Sigmoid colon (tissue), 4 donors: ENCODE data around the gene CALHM2.

- PRO-cap, result no peak
- RAMPAGE, long total RNA, 4 experiments, result no peak in any of the 4 experiments
These were observed 17.5 kb downstream of the TRIM8 start for GRCh38 chr10:102661840-102662202.

DNA sequence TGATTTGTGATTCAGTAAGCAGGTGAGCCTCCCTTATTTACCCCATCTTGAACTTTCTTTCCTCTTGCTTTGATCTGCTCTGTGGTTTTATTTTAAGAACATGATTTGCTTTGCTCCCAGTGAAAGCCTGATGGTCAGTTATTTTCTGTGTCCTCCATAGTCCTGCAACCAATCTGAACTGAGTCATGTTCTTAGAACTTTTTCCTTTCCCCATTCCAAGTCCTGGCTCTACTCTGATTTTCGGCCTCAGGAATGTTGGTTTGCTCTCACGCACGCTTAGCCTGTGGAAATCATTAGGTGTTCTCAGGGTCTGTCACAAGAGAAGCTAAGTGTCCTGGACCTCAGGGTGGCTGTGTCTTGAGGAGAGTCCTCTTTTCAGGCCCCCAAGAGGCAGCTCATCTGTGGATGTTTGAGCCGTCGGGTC lies 8.8 kb downstream of the WBP1L start:
- PRO-cap, result bidirectional peak, plus-strand start at position 318 of the sequence, minus-strand start at position 180 of the sequence
- RAMPAGE, long total RNA, 4 experiments, result no peak in any of the 4 experiments

GRCh38 chr10:102769288-102770142 lies 25.8 kb downstream of the WBP1L start:
- PRO-cap, result no peak
- RAMPAGE, long total RNA, 4 experiments, result no peak in any of the 4 experiments

- PRO-cap, result no peak
- RAMPAGE, long total RNA, 4 experiments, result no peak in any of the 4 experiments
These were observed 36.4 kb downstream of the CYP17A1 start for GRCh38 chr10:102800731-102801343.

DNA sequence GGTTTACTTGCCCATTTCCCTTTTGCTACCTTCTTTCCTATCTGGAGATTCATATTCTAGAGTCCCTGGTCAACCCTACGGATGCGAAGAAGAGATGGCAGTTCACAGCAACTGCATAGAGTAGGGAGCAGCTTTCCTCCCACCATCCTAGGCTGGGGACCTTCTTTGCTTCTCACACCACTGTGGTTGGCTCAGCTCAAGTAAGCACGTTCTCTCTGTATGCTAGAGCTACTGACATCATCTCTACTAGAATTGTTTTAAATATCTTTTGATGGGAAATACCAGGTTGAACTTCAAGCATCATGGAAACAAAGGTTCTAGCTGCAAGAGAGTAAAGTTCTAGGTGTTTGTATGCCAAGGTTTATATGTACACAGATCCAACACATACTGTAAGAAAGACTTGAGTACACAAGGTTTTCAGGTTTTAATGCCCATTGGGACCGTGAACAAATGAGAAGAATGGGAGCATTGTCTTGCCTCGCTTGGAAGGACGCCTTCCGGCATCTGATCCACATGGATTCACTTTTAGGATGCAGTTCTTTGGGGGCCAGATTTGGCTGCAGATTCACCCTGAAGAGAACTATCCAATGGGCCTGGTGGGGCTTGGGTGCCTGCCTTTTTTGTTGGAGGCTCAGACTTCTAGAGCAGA lies 111.2 kb downstream of the NT5C2 start:
- PRO-cap, result no peak
- RAMPAGE, long total RNA, 4 experiments, result no peak in any of the 4 experiments

GRCh38 chr10:103083743-103084700 lies 109.0 kb downstream of the NT5C2 start:
- PRO-cap, result no peak
- RAMPAGE, long total RNA, 4 experiments, result no peak in any of the 4 experiments

DNA sequence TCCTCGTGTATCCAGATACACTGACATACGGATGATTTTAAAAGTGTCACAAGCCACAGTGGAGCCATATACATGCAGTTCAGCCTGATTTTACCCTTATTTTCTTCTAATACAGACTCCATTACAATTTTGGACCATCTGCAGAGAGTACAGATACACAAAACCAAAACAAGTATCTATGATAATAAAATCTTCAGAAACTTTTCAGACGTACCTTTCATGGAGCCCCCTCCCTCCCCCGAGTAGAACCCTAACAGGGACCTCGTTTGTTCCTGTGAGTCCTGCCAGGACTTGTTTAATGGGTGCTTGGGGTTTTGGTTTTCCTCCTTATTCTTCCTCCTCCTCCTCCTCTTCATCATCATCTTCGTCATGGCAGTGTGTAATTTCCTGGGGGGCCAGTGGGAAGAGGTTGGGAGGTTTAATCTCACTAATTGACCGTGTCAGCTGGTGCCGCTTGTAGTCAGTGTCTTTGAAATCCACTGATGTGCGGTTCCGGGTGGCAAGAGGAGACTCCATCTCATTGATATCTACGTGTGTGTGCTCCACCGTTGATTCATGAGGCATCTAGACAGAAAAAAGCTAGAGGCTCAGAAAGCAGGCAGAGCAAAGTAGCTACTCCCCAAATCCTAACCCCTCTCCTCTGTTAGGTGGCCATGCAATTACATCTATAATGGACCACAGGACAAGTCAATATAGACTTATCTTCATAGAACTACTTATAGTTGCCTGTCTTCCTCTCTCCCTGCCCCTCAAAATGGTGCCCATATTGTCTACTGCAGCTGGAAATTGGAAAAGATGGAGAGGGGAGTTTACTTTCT lies 103.5 kb downstream of the NT5C2 start:
- PRO-cap, result no peak
- RAMPAGE, long total RNA, 4 experiments, result no peak in any of the 4 experiments

- PRO-cap, result no peak
- RAMPAGE, long total RNA, 4 experiments, result no peak in any of the 4 experiments
These were observed 4.7 kb downstream of the INA start for GRCh38 chr10:103281566-103282119.

DNA sequence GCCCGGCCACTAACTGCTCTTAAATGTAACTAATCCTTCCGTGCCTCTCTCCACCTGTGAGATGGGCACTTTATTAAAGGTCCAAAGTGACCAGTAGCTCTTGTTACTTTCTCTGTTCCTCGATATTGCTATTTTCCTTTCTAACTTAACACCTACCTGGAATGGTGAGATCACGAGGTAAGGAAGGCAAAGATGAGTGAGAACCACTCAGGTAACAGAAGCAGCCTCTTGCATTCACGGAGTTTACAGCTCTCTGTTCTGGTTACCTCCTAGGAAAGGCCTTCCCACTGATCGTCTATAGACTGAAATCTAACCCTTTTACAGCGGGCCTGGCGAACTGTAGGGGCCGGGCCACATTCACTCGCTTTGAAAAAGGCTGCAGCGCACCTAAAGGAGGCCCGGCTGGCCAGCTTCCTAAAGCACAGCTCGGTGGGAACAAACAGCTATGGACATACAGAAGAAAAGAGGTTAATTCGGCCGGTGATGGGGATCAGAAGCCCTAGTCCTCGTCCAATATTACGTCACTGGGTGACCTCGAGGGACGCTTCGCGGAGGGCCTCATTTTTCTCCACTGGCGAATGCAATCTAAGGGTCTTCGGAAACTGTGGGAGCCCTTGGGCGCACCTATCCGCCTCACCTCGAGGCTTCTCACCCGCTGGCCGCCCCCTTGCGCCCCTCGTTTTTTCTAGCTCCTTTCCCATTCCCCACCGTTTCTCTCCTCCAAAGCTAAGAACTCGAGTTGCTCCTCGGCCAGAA lies 507 bp downstream of the ATP5MK start:
- PRO-cap, result no peak
- RAMPAGE, long total RNA, 4 experiments, result no peak in any of the 4 experiments

DNA sequence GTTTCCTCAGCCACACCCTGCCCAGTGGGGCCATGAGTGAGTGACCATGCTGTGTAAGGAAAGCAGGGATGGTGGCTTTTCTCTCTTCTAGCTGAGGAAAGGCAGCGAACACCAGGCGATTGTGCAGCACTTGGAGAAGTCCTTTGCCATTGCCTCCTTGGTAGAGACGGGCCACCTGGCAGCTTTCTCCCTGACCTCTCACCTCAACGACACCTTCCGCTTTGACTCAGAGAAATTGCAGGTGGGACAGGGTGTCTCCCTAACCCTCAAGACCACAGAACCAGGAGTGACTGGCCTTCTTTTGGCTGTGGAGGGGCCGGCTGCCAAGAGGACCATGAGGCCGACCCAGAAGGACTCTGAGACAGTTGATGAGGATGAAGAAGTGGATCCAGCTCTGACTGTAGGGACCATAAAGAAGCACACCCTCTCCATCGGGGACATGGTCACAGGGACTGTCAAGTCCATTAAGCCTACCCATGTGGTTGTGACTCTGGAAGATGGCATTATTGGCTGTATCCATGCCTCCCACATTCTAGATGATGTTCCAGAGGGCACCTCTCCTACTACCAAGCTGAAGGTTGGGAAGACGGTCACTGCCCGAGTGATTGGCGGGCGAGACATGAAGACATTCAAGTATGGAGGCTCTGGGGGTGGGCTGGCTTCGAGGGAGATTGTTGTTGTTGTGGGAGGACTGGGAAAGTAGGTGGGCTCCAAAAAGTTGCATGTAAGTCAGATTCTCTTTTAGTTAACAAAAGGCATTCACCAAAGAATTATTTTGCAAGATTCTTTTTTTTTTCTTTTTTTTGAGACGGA lies 27.1 kb downstream of the CALHM2 start:
- PRO-cap, result no peak
- RAMPAGE, long total RNA, 4 experiments, result no peak in any of the 4 experiments

GRCh38 chr10:103441677-103442442 lies 10.3 kb downstream of the CALHM2 start:
- PRO-cap, result no peak
- RAMPAGE, long total RNA, 4 experiments, result no peak in any of the 4 experiments

DNA sequence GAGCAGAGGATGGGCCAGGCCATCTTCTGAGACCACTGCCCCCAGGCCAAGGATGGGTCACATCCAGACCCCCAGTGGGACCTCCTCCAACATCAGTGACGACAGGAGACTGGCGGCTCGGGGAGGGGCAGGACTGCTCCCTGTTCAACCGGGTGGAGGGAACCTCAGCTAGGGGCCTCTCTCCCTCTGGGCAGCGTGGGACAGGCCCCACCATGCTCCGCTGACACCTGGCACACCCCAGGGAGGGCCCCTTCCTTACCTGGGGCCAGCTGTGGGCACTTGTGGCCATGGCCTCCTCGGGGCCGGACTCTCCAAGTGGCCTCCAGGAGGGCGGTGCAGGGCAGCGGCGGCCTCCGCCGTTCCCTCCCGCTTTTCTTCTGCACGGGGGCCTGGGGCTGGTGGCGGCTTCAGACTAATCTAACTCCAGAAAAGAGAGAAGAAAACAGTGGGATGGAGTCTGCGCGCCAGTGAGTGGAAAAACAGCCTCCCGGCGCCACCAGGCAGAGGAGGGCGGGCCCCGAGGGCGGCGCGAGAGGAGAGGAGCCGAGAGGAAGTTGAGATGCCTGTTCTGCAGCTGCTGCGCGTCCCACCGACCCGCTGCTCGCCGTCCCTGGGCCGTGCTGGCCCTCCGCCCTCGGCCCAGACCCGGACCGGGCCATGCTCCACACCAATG lies at the start of gene CALHM2:
Gene CALHM2, minus strand, starts transcription at position 474 of the 673 bp plus-strand sequence.
- PRO-cap, result no peak
- RAMPAGE, long total RNA, 4 experiments, result start-site peak on the minus strand in 4 of 4 experiments, centred at positions 410 to 452 of the sequence, 44 to 163 reads per replicate

GRCh38 chr10:103494146-103494883 lies 810 bp downstream of the NEURL1 start:
- PRO-cap, result no peak
- RAMPAGE, long total RNA, 4 experiments, result no peak in any of the 4 experiments

- PRO-cap, result no peak
- RAMPAGE, long total RNA, 4 experiments, result no peak in any of the 4 experiments
These were observed 55.4 kb downstream of the NEURL1 start for GRCh38 chr10:103548607-103549596.

DNA sequence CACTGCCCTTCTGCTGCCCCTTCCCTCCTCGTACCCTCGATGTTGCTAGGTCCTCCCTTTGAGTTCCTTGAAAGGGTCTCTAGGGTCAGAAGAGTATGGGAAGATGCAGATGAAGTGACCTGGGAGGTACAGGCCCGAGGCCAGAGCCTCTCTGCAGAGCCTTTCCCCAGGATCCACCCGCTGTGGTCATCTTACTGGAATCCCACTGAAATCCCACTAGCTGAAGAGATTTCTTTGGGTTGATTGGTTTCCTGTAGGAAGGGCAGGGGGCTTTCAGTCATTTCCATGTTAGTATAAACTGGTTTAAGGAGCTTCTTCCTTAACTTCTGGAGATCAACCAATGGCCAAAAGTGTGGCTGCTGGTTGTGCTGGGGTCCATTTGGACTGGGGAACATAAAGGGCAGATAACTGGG lies 110.6 kb downstream of the NEURL1 start:
- PRO-cap, result no peak
- RAMPAGE, long total RNA, 4 experiments, result no peak in any of the 4 experiments

GRCh38 chr10:103612936-103613346 lies 119.4 kb downstream of the NEURL1 start:
- PRO-cap, result no peak
- RAMPAGE, long total RNA, 4 experiments, result no peak in any of the 4 experiments

GRCh38 chr10:103619777-103620672 lies 126.5 kb downstream of the NEURL1 start:
- PRO-cap, result no peak
- RAMPAGE, long total RNA, 4 experiments, result no peak in any of the 4 experiments

- PRO-cap, result no peak
- RAMPAGE, long total RNA, 4 experiments, result no peak in any of the 4 experiments
These were observed 133.5 kb downstream of the NEURL1 start for GRCh38 chr10:103626914-103627535.

GRCh38 chr10:103695491-103696146 lies 159.8 kb downstream of the SH3PXD2A start:
- PRO-cap, result no peak
- RAMPAGE, long total RNA, 4 experiments, result no peak in any of the 4 experiments

DNA sequence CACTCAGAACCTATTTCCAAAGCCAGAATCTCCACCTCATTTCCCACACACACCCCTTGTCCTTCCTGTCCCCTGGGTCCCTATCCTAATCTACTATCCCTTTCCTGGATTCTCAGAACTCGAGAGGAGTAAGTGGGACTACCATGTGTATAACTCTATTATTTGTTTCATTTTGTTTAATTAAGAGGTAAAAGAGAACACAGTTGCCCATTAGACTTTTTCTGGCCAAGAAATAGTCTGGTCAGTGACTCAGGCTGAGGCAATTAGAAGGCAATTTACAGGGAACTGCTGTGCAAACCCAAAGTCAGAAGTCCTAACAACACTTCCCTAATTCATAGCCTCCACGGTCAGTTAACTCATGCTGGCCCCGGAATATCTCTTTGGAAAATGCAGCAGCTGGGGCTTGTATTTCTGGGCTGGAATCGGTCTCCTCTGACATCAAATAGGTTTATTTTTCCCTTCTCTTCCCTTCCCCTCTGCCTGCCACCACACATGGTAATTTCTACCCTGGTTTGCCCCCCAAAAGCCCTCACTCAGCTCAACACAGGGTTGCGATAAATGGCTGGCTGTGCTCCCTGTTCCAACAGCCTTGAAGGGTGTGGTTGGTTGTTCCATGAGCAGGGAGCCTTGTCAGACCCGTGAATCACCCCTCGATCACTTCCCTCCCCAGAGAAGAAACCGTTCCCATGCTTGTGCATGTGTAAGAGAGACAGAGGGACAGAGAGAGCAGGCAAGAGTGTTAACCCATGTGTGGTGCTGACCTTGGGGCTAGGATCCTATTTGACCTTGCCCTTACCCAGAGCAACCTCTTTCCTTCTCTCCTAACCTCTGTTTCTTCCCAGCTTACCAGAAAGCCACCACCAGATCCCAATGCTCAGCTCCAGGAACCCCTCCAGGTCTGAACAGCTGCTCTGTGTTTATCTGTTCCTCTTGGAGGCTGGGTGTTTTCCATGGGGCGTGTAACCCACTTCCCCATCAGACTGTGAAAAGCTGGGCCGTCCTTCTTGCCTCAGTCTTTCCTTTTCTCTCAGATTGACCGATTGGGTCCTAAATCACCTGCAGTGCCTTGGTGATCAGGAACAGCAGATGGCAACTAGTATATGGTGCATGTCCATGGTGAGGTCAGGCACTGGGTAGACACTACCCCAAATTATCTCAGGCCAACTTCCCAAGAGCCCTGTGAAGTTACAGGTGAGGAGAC lies 5.2 kb downstream of the SH3PXD2A start:
- PRO-cap, result no peak
- RAMPAGE, long total RNA, 4 experiments, result start-site peak on the minus strand in 1 of 4 experiments, centred at position 791 of the sequence, 8 reads per replicate